ENCODE measurements around the gene BLCAP.

DNA sequence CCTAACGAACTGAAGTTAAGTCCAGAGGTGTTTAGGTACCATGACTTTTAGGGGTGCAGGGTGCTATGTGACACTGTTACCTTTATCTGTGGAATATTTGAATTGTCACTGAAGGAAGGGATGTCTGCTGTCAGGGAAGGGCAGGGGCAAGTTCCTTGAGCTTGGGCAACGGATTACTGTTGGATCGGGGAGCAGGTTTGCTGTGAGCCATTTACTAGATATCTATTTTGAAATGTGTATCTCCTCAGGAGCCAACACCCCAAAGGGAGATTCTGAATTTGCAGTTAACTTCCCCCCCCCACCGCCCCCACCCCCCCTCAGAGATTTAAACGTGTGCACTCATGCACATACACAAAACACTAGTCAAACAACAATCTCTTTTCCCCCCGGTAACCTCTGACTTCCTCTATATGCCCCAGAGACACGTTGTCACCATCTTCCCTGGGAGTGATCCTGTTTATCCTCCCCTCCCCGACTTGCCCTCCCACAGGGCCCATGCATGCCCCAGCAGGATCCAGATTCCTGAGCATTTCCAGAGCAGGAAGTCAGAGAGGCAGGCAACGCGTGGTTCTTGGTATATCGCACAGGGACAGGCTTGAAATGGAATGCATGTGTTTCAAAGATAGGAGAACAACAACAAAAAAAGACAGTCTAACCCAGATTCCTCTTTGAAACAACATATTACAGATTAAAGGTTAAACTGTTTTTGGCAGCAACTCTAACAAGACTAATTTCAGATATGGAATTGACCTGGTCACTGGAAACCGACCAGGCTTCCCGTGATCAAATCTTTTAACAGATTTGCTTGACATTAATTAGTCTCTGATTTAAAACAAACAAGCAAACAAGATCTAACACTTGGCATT is 1.5 kb downstream of the BLCAP start:
- PRO-cap = unidirectional peak, plus-strand start at position 535 of the sequence
- RAMPAGE, long total RNA, 4 experiments = no peak in any of the 4 experiments

- PRO-cap = unidirectional peak, minus-strand start at chr20:37527668; bidirectional peak, plus-strand start at chr20:37528340, minus-strand start at chr20:37527875
- RAMPAGE, long total RNA, 4 experiments = start-site peak on the minus strand in 4 of 4 experiments, at chr20:37527836-37527887 at its widest, 30 to 322 reads per replicate
Observed at GRCh38 chr20:37527413-37528003, at the start of gene BLCAP. Gene BLCAP, minus strand, starts transcription at chr20:37527876.

DNA sequence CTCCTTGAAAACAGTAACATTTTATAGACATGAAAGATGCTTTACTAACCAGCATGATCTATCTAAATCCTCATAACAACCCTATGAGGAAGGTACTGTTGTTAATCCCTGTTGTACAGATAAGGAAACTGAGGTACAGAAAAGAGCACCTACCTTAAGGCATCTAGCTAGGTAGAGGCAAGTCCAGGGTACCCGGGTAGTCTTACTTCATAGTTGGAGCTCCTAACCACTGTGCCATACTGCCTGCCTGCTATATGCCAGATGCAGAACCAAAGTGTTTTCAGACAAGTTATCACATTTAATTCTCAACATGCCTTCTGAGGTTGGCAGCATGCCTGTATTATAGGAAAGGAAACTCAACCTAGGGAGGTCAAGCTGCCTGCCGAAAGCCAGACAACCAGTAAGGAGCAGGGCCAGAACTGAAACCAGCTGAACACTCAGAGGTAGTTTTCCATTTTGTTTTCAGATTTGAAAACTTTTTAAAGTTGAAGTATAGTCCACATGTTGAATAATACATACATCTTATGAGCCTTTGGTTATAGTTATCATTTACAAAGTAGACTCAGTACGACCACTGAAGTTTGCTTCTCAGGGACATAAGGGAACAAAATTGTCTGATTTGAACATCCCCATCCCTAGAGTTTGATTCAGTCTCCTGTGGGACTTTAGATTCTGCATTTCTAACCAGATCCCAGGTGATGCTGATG is 5.4 kb downstream of the CTNNBL1 start:
- PRO-cap = no peak
- RAMPAGE, long total RNA, 4 experiments = no peak in any of the 4 experiments

GRCh38 chr20:38167989-38168732 is 3.1 kb upstream of the TGM2 start:
- PRO-cap = unidirectional peak, minus-strand start at chr20:38168447
- RAMPAGE, long total RNA, 4 experiments = no peak in any of the 4 experiments

GRCh38 chr20:38317292-38317726 is 13.4 kb downstream of the BPI start:
- PRO-cap = no peak
- RAMPAGE, long total RNA, 4 experiments = no peak in any of the 4 experiments

- PRO-cap = no peak
- RAMPAGE, long total RNA, 4 experiments = no peak in any of the 4 experiments
Observed at GRCh38 chr20:38354925-38355665, 8.8 kb downstream of the LBP start.

DNA sequence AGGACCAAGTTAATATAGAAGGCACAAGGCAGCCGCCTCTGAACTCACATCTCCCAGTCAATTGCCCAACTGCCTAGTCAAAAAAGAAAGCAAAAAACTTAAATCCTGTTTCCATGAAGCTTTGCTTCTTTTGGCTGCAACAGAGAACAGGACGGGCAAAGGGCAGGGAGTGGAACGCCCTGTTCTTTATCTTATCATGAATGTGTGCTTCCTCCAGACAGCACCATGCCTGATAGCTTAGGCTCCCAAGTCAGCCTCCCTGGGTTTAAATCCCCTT is 27.1 kb downstream of the LBP start:
- PRO-cap = no peak
- RAMPAGE, long total RNA, 4 experiments = no peak in any of the 4 experiments

GRCh38 chr20:38425597-38426560 is 46.8 kb upstream of the RALGAPB start:
- PRO-cap = no peak
- RAMPAGE, long total RNA, 4 experiments = no peak in any of the 4 experiments

DNA sequence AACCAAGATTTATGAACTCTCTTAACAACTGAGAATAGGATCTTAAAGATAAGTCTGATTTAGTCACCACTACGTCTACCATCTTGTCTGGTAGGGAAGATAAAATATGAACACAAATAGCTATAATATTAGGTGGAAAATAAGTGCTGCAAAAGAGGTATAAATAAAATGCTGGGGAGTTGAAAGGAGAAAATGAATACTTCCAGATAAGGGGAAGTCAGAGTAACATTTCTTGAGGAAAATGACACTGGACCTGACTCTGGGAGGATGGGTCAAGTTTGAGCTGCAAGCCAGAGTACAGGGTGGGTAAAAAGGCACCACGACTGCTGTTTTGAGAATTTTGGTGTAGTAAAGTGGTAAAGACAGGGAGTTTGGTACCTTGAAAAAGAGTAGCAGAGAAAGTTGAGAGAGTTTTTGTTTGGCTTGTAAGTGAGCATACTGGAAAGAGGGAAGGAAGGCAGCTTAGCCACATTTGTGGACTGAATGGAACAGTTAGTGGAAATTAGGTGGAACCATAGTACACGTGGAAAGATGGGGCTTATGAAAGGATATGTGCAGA is 39.3 kb upstream of the ADIG start:
- PRO-cap = no peak
- RAMPAGE, long total RNA, 4 experiments = start-site peak on the plus strand in 1 of 4 experiments, centred at position 230 of the sequence, 11 reads per replicate

DNA sequence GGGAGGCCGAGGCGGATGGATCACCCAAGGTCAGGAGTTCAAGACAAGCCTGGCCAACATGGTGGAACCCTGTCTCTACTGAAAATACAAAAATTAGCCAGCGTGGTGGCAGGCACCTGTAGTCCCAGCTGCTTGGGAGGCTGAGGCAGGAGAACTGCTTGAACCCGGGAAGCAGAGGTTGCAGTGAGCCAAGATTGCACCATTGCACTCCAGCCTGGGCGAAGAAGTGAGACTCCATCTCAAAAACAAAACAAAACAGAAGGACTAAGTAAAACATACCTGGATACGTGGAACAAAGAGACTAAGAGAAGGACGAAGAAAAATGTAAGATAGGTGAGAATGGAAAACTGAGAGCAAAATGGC is 21.6 kb upstream of the ADIG start:
- PRO-cap = no peak
- RAMPAGE, long total RNA, 4 experiments = no peak in any of the 4 experiments

- PRO-cap = bidirectional peak, plus-strand start at chr20:38805161, minus-strand start at chr20:38805074
- RAMPAGE, long total RNA, 4 experiments = no peak in any of the 4 experiments
Observed at GRCh38 chr20:38804395-38805331, 834 bp upstream of the PPP1R16B start.

- PRO-cap = no peak
- RAMPAGE, long total RNA, 4 experiments = no peak in any of the 4 experiments
Observed at GRCh38 chr20:38811563-38812136, 6.2 kb downstream of the PPP1R16B start.

- PRO-cap = no peak
- RAMPAGE, long total RNA, 4 experiments = no peak in any of the 4 experiments
Observed at GRCh38 chr20:38863028-38863609, 57.6 kb downstream of the PPP1R16B start.

DNA sequence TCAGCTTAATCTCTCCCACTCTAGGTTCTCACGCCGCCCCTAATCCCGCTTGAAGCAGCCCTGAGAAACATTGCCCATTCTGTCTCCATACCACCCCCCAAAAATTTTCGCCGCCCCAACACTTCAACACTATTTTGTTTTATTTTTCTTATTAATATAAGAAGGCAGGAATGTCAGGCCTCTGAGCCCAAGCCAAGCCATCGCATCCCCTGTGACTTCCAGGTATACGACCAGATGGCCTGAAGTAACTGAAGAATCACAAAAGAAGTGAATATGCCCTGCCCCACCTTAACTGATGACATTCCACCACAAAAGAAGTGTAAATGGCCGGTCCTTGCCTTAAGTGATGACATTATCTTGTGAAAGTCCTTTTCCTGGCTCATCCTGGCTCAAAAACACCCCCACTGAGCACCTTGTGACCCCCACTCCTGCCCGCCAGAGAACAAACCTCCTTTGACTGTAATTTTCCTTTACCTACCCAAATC is 414.9 kb downstream of the MAFB start:
- PRO-cap = no peak
- RAMPAGE, long total RNA, 4 experiments = no peak in any of the 4 experiments

DNA sequence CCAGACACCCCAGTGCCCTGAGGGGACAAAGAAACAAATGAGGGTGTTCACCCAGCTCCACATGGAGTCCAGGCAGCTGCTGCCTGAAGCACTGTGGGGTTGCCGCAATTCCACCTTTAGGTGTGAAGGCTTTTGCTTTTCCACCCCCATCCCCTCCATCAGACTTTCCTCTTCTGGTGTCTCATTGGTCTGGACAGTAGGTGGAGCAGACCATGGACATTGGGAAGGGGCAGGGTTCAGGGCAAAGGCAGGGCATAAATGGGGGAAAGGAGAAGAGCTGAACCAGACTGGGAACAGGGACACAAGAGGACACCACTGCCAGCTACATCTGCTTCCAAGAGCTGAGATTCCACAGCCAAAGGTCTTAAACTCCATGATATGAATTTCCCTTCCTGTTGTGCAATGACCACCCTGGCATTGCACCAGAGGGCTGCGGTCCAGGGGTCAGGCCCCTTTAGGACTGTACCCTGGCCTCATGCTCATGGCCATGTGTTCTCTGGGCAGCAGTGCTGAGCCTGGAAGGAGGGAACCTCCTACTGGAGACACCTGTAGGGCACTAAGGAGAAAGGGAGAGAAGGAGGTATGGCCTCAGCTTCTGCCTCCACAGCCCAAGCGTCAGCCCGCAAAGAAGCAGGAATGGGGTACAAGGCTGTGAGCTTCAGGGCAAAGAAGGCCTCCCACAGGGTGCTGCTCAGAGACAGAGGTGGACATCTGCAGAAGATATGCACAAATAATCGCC is 137.9 kb downstream of the MAFB start:
- PRO-cap = no peak
- RAMPAGE, long total RNA, 4 experiments = no peak in any of the 4 experiments

DNA sequence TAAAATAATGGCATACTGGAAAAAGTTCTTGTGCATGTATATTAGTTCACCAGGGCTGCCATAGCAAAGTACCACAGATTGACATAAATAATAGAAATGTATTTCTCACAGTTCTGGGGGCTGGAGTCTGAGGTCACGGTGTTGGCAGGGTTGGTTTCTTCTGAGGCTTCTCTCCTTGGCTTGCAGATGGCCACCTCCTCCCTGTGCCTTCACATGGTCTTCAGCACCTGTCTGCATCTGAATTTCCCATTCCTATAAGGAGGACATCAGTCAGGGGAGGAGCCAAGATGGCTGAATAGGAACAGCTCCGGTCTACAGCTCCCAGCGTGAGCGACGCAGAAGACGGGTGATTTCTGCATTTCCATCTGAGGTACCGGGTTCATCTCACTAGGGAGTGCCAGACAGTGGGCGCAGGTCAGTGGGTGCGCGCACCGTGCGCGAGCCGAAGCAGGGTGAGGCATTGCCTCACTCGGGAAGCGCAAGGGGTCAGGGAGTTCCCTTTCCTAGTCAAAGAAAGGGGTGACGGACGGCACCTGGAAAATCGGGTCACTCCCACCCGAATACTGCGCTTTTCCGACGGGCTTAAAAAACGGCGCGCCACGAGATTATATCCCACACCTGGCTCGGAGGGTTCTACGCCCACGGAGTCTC is 69.9 kb downstream of the MAFB start:
- PRO-cap = no peak
- RAMPAGE, long total RNA, 4 experiments = no peak in any of the 4 experiments

- PRO-cap = no peak
- RAMPAGE, long total RNA, 4 experiments = no peak in any of the 4 experiments
Observed at GRCh38 chr20:40654753-40655512, 34.1 kb downstream of the MAFB start.

DNA sequence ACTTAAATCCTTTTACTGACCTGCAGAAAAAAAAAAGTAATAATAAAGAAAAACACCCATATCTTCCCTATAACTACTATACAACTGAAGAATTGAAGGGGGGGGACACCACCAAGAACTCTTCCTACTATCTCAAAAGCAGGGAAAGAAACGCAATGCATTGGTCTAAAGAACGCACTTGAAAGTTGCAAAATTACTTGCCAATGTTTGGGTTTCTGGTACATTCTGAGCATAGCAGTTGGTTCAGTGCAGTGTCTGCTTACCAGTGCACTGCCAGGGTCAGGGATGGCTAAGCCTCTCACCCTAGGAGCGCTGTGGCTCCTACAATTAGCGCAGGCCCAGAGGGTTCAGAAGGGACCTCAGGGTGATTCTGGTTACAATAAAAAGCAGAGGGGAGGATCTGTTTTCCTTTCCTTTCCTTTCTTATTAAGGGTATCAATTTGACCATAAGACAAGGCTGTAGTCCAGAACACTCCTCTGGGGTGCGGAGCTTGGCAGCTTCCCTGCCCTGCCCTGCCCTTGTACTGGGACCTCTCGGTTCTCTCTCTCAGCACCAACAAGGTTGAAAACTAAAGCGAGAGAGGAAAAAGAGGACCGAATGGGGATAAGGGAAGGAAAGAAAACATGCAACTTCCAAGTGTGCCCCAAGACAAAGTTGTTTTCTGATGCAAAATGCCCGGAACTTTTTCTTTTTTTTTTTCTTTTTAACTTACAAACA is 2.6 kb downstream of the MAFB start:
- PRO-cap = no peak
- RAMPAGE, long total RNA, 4 experiments = no peak in any of the 4 experiments

DNA sequence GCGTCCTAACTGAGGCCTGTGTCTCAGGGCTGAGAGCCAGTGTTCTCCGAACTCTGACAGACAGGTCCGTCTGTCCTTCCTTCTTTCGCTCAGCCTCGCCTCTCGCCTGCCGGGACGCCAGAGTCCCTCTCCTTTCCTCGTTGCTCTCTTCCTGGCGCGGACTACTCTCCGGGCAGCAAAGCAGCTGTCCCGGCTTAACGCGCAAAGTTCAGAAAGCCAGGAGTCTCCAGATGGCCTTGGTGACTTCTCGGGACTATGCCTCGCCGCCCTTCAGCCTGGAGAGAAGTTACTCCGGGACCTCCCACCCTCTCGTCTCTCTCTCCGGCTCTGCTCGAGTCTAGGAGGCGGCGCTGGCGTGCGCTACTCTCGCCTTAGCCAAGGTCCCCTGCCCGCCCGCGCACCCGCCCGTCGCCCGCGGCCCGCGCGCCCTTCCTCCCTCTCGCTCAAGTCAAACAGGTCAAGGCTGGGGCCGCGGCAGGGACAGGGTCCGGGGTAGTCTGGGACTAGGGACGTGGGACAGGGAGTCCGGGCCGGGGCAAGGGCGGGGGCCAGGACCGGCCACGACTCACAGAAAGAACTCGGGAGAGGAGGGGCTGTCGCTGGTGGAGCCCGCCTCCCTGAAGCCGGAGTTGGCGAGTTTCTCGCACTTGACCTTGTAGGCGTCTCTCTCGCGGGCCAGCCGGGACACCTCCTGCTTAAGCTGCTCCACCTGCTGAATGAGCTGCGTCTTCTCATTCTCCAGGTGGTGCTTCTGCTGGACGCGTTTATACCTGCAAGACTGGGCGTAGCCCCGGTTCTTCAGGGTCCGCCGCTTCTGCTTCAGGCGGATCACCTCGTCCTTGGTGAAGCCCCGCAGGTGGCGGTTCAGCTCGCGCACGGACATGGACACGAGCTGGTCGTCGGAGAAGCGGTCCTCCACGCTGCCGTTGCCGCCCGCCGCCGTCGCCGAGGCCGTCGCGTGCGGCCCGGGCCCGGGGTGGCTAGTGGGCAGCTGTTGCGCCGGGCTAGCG is 1.4 kb downstream of the MAFB start:
- PRO-cap = bidirectional peak, plus-strand start at position 534 of the sequence, minus-strand start at position 314 of the sequence
- RAMPAGE, long total RNA, 4 experiments = start-site peak on the minus strand in 1 of 4 experiments, centred at positions 246 to 493 of the sequence, 17 to 18 reads per replicate

GRCh38 chr20:40689340-40690367 is 618 bp upstream of the MAFB start:
- PRO-cap = bidirectional peak, plus-strand start at chr20:40689397, minus-strand start at chr20:40689236; bidirectional peak, plus-strand start at chr20:40689694, minus-strand start at chr20:40689720; unidirectional peak, minus-strand start at chr20:40690076
- RAMPAGE, long total RNA, 4 experiments = no peak in any of the 4 experiments

Measured in Peyer's patch (tissue), 4 donors.